ReNcell CX (cell line): ENCODE results near the gene GLO1.

DNA sequence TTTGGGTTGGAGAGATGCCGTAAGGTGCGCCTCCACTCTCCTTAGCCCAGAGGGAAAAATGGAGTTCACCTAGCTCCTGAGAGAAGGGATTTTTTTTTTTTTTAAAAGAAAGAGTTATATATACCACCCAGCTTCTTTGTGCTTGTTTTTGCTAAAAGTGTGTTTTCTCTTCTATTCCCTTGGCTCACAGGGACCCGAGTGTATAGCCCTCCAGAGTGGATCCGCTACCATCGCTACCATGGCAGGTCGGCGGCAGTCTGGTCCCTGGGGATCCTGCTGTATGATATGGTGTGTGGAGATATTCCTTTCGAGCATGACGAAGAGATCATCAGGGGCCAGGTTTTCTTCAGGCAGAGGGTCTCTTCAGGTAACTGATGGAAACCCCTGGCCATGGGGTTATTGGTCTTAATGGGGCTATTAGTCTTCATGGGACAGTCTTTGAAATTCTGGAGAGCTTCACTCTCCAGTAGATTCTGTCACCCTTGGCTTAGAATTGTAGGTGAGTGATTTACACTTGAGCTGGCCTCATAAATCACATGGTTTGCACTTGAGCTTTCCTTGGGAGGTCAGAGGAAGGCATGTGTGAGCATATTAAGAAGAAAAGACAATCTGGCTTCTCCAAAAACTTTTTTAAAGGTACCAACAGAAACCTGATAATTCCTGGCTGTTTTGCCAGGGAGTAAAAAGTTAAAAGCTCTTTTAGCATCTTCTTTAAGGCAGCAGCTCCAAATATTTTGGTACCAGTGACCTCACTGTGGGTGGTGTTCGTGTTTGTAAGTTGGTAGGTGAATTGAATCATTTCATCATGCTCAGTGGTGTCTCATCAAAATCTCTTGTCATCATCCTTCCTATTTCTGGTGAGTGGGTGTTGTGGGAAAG lies 3.1 kb downstream of the PIM1 start:
- PRO-cap = no peak

GRCh38 chr6:37174288-37175590 lies 4.8 kb downstream of the PIM1 start:
- PRO-cap = no peak

- PRO-cap = no peak
Observed at GRCh38 chr6:37191768-37192441, 22.0 kb downstream of the PIM1 start.

- PRO-cap = no peak
Observed at GRCh38 chr6:37559947-37560387, 60.3 kb upstream of the CCDC167 start.

DNA sequence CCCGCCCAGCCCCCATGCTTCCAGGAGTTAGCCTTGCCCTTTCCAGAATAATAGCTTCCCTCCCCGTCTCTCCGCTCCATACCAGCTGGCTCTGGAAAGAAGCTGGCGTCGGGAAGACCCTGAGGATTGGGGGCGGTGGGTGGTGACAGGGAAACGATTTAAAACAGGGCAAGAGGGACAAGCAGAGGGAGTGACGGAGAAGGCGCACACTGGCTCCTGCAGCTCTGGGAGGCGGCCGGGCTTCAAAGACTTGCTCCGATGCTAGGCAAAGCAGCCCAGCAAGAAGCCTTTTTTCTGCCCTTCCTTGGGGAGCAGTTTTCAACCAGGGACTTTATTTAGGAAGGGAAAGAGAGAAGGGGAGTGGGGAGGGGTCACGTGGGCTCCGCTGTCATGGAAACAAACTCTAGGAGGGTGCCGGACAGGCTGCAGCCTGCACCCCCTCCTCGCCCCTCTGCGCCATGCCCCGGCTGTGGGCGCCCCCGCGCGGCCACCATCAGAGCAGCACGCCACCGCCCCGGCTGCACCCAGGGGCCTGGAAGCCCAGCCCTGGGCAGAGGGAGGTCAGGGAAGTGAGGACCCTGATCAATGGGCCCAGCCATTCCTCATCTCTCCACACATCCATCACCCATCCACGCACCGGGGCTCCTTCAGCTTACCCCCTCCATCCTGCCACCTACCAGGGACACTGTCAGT lies 66.5 kb upstream of the CCDC167 start:
- PRO-cap = unidirectional peak, minus-strand start at position 465 of the sequence

DNA sequence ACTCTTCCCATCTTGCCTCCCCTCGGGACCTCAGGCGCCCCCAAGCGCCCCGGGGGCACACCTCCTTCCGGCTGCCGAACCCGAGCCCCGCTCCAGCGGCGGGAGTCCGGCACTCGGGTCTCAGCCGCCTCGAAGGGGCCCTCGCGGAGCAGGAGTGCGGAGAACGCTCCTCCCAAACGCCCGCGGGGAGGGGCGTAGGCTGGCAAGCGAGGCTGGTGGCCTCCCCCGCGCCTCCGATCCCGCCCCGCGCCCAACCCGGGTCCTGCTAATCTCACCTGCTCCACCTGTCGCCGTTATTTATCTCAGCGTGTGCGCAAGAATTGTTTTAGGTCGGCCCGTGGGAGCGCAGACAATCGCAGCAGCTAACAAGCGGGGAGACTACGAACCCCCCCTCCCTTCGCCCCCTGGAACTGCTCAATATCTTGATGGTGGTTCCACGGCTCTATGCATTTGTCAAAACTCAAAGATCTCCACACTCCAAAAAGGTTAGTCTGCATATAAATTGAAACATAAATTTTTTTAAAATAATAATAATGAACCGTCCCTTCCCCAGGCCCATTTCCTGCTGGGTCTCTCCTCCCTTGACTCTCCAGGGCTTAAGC lies 1.3 kb upstream of the MDGA1 start:
- PRO-cap = bidirectional peak, plus-strand start at position 118 of the sequence, minus-strand start at position 109 of the sequence; unidirectional peak, minus-strand start at position 150 of the sequence

- PRO-cap = no peak
Observed at GRCh38 chr6:37731893-37732326, 34.2 kb upstream of the MDGA1 start.

GRCh38 chr6:37783186-37784330 lies 36.0 kb upstream of the ZFAND3 start:
- PRO-cap = bidirectional peak, plus-strand start at chr6:37783531, minus-strand start at chr6:37783505; bidirectional peak, plus-strand start at chr6:37783962, minus-strand start at chr6:37783633; bidirectional peak, plus-strand start at chr6:37784054, minus-strand start at chr6:37784006; bidirectional peak, plus-strand start at chr6:37784501, minus-strand start at chr6:37784197

- PRO-cap = no peak
Observed at GRCh38 chr6:37822916-37823708, 3.6 kb downstream of the ZFAND3 start.

DNA sequence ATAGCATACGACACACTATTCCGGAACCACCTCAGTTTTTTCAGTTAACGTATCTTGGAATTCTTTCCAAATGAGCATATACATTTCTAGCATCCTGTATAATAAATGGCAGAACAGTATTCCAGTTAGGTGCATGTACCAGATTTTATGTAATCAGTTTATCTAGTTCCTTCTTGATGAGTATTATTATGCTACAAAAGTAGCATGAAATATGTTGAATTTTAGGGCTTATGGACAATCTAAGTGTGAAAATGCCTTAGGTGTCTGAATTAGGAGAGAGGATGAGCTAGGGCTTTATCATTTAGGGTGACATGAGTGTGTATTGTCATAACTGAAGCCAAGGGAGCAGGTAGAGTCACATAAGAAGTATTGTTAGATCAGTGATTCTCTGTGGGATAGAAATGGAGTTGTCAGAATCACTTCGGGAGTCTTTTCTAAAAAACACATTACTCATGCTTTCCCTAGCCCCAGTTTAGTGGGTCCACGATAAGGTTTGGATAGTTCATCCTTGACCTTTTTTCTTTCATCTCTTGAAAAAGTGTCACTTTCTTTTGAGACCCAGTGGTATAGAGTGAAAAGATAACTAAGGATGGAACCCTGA lies 16.3 kb downstream of the ZFAND3 start:
- PRO-cap = no peak

GRCh38 chr6:37876906-37878256 lies 57.9 kb downstream of the ZFAND3 start:
- PRO-cap = no peak

DNA sequence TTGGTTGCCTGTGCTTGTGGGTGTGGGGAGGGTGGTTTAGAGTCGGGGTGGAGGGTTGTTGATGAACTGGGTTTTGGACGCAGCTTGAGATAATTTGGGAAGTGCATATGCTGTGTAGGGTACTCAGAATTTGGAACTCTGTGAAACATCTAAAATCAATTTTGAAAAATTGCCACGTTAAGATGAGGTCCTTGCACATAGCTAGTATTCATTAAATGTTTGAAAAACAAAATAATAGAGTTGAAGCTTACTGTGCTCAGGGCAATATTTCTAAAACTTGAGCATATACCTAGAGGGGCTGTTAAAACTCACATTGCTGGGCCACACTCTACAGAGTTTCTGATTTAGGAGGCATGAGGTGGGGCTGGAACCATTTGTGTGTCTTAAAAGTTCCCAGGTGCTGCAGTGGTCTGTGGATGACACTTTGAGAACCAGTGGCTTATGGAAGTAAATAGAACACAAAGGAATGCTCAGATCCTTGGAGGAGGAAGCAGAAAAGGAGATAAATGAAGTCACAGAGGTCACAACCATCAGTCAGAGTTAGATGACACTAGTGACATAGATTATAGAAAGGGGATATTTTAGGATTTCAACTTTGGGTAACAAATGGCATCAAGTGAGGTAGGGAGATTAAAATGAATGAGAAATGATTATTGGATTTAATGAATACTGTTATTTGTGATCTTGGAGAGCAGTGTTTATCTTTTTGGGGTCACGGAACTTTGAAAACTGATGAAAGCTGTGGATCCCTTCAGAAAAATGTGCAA lies 136.6 kb downstream of the ZFAND3 start:
- PRO-cap = no peak

DNA sequence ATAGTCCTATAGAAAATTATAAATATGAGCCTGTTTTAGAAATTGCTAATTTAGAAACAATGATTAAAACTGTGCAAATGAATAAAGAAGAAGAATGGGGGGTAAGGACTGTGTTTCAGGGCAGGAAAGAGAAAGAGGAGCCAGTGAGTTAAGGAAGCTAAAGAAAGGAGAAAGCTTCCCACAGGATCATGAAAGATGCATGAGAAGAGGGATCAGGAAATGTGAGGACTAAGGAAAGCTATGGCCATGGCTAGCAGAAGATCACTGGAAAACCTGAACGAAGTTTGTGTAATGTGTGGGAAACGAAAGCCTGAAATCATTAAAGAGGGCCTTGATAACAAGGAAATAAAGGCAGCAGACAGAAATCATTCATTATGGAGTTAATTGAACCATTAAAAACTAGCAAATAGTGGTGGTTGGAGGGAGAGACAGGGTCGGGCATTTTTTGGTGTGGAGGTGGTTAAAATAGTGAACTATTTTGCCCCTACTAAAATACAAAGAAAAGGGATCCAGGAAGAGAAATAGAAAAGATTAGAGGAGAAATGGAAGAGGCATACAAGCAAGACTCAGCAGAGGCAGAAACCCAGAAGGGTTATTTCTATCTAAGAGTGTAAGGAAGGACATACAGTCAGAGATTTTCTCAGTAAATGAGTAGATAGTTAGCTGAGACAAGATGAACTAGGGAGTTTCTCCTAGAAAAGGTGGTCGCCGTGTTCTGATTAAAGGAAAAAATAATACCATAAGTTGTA lies 274.1 kb downstream of the ZFAND3 start:
- PRO-cap = no peak

- PRO-cap = no peak
Observed at GRCh38 chr6:38150549-38151132, 331.1 kb downstream of the ZFAND3 start.

DNA sequence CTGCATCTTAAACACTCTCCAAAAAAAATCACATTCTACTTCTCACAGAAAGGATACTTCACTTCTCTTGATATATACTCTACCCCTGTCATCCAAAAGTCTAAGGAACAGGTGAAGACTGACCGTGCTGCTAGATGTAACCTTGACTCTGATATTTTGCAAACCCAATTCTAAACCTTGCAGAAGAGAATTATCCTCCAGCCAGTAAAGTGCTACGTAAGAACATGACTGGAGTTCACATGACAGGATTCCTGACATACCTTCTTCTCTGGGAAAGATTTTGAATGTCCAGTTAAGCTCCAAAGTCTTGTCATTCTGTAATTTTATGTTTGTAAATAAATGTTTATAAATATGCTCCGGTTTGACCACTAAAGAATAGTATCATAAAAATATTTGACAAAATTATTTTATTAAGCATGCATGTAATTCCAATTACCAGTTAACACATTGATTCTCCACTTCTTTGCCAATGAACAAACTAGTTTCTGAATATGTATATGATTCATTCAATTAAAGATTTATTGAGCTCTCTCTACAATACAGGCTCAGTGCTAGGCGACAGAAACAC lies 35.7 kb downstream of the BTBD9 start:
- PRO-cap = no peak

- PRO-cap = unidirectional peak, minus-strand start at chr6:38702973; unidirectional peak, minus-strand start at chr6:38703139
Observed at GRCh38 chr6:38702361-38703506, at the start of gene GLO1. TSS of gene GLO1 (minus strand) at chr6:38703145.

DNA sequence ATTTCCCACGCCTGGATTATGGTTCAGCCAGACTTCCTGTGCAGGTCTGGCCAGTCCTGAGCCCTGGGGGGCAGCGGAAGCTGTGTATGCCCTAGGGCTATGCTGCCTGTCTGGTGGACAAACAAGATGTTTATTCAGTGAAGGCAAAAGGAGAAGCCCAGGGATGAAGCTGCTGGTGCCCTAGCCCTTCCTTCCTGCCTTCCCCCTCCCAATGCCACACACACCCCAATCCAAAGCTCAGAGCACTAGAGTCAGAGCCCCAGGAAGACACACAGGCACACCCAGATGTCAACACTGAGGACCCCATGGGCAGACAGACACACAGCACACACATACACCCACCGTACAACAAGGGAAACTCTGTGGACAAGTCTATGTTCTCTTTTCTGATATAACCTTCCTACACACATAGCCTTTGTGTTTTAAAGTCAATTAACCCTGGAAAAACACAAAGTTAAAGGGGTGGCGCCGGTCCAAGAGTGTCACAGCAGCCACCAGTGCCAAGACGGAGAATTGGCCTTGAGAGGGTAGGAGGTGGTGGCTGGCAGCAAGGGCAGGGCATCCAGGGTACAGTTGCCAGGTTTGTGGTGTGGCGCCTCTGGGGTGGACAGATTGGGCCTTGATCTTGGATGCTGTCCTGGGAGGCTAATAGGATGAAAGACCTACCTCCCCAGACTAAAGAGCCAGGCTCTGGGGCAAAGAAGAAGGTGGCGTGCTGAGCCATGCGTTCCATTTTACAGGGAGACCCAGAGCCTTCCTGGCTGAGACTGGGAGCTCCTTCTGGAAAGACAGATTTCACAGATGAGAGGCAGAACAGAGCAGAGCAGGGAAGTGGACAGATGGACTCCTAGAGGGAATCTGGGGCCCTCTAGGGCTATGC lies 54.9 kb upstream of the SAYSD1 start:
- PRO-cap = no peak

GRCh38 chr6:39187337-39188352 lies 41.6 kb downstream of the KCNK5 start:
- PRO-cap = no peak

DNA sequence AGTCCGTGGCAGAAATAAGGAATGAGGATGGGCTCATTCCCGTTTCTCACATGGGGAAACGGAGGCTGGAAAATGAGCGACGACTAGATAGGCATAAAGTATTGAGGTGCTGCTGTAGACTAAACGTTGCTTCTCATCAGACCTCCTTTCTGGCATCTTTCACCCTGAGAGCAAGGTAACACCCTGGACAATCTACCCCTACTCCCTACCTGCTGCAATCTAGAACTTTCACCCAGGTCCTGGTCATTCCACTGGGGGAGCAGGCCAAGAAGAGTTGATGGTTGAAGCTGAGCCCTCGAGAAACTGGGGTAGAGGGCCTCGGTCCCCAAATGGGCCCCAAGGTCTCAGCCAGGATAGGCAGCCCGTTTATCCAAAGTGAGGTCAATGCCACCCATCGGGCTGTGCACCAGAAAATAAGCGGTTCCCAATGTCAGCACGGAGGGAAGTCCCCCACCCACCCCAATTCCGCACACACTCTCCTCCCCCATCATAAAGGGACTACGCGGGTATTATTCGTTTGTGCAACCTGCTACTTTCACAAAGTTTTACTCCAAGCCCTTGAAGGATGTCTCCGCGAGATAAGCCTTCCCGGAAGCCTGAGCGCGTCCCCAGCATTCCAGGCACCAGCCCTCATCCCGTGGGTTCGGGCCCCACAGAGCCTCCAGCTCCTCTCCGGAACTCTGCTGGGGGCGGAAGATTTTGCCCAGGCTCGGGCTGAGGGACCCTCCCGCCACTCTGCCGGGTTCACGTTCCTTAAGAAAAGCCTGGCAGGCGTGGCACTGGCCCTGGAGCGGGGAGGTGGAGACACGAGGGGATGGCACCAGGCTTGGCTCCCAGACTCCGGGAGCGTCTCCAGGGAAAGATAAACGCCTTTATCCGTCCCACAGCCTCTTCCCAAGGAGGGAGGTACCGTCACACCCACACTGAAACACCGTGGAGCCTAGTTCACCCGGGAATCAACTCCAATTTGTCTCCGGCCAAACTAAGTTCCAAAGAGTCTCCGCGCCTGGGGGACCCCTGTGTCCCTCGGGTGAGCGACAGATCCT lies 1.2 kb downstream of the KCNK5 start:
- PRO-cap = no peak

- PRO-cap = no peak
Observed at GRCh38 chr6:39281117-39281907, 32.9 kb downstream of the KCNK17 start.